A549 (cell line): ENCODE data around the gene NEUROD2.

GRCh38 chr17:39606804-39607360, 838 bp downstream of the NEUROD2 start:
- PRO-cap, result no peak
CAGE:
- cytosol, long polyA plus RNA, result no peak
- long polyA plus RNA, result no peak
- nucleus, long polyA plus RNA, result no peak

DNA sequence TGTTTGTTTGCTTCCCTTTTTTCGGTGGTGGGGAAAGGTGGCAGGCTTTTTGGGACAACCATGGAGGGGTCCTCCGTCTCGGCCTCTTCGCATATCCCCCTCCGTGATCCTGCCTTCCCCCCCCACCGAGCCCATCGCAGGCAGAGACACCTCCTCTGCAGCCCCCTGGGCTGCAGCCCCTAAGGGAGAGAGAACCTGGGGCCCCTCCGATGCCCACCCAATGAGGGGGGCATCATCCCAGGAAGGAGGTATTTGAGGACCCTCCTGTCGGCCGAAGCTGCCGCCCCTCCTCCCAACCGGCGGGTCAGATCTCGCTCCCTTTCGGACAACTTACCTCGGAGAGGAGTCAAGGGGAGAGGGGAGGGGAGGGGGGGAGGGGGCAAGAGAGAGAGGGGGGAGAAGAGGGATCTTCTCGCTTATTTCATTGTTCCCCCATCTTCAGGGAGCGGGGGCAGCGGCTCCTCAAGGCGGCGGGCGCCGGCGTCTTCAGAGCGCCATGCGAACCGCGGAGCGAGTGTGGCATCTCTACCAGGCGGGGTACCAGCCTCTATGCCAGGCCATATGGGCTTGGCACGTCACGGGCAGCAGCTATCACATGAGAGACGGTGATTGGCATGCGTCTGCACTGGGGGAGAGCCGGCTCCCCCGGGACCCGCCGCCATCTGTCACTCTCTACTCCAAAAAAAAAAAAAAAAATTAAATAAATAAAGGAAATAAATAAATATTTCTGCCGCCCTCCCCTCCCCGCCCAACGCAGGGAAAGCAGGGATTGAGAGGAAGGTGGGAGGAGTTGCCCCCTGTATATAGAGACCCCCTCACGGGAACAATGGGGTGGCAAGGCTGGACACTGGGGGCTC, at the start of gene NEUROD2:
Gene NEUROD2, minus strand, starts transcription at position 527 of the 857 bp plus-strand sequence.
- PRO-cap, result no peak
CAGE:
- cytosol, long polyA plus RNA, result no peak
- long polyA plus RNA, result no peak
- nucleus, long polyA plus RNA, result no peak

GRCh38 chr17:39627042-39627876, 507 bp downstream of the PPP1R1B start:
- PRO-cap, result no peak
CAGE:
- cytosol, long polyA plus RNA, result no peak
- long polyA plus RNA, result no peak
- nucleus, long polyA plus RNA, result no peak

GRCh38 chr17:39652826-39653445, 12.2 kb upstream of the TCAP start:
- PRO-cap, result no peak
CAGE:
- cytosol, long polyA plus RNA, result no peak
- long polyA plus RNA, result no peak
- nucleus, long polyA plus RNA, result no peak

- PRO-cap, result no peak
CAGE:
- cytosol, long polyA plus RNA, result no peak
- long polyA plus RNA, result no peak
- nucleus, long polyA plus RNA, result no peak
These were observed 6.6 kb downstream of the PNMT start for GRCh38 chr17:39674753-39675406.

GRCh38 chr17:39695999-39696548, 3.8 kb upstream of the ERBB2 start:
- PRO-cap, result no peak
CAGE:
- cytosol, long polyA plus RNA, result no peak
- long polyA plus RNA, result no peak
- nucleus, long polyA plus RNA, result no peak

DNA sequence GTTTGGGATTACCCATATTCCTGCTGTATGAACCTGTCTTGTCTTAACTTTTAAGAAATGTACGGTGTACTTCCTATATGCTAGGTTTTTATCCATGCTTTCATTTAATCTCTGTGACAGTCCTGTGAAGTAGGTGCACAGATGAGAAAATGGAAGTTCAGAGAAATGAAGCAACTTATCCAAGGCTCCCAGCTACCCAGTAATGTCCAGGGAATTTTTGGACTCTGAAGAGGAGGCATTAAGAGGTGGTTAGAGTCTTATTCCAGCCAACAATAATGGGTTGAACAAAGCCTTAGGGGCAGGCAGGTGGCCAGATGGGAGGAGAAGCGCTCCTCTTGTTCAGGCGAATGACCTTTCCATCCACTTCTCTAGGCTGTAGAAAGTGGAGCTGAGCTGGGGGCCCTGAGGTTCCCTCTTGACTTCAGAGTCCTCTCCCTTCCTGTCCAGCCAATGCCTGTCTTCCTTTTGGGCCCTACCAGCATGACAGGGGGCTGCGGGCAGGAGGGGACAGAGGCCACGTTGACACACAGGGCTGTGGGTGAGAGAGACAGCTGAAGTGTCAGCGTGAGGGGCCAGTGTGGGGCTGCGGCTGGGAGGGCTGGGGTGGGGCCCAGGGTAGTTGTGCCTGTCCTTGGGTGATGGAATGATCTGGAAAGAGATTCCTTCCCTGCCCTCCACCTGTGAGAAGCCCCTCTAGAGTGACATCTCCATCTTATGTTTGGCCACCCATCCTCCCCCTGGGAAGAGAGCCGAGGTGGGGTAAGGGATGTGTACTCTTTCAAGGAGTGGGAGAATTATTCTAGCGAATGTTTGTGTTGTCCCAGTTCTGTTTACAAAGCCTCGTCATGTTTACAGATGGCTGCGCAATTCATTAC, 3.0 kb downstream of the ERBB2 start:
- PRO-cap, result no peak
CAGE:
- cytosol, long polyA plus RNA, result no peak
- long polyA plus RNA, result no peak
- nucleus, long polyA plus RNA, result no peak

DNA sequence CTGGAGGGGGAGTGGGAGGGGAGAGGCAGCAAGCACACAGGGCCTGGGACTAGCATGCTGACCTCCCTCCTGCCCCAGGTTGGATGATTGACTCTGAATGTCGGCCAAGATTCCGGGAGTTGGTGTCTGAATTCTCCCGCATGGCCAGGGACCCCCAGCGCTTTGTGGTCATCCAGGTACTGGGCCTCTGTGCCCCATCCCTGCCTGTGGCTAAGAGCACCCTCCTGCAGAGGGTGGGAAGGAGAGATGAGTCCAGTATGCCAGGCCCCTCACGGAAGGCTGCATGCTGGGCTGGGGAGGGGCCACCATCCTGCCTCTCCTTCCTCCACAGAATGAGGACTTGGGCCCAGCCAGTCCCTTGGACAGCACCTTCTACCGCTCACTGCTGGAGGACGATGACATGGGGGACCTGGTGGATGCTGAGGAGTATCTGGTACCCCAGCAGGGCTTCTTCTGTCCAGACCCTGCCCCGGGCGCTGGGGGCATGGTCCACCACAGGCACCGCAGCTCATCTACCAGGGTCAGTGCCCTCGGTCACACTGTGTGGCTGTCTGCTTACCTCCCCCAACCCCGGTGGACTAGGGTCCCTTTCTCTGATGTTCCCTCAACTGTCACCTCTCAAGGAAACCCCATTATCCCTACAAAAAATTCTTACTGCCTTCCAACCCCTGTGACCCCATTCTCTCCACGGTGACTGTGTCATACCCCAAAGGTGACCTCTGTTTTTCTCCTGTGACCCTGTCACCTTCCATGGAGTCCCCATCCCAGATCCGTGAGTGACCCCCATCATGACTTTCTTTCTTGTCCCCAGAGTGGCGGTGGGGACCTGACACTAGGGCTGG, 3.6 kb downstream of the MIEN1 start:
- PRO-cap, result no peak
CAGE:
- cytosol, long polyA plus RNA, result no peak
- long polyA plus RNA, result no peak
- nucleus, long polyA plus RNA, result no peak

DNA sequence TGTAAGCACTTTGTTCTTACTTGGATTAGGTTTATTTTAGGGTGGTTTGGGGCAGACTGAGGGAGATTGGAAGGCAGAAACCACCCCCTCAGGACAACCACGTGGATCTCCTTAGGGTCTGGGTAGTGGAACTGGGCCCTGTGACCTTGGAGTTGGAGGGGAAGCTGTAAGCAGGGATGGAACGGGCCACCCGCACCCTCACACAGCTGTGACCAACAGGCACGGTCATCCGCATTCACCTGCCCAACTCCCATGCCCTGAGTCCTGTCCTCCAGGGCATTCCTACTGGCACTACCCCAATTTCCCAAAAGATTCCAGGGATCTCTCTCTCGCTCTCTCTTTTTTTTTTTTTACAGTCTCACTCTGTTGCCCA, 15.4 kb downstream of the GRB7 start:
- PRO-cap, result no peak
CAGE:
- cytosol, long polyA plus RNA, result no peak
- long polyA plus RNA, result no peak
- nucleus, long polyA plus RNA, result no peak

GRCh38 chr17:39753799-39754779, 16.4 kb downstream of the GRB7 start:
- PRO-cap, result bidirectional peak, plus-strand start at chr17:39754640, minus-strand start at chr17:39754307
CAGE:
- cytosol, long polyA plus RNA, result no peak
- long polyA plus RNA, result no peak
- nucleus, long polyA plus RNA, result no peak

- PRO-cap, result no peak
CAGE:
- cytosol, long polyA plus RNA, result no peak
- long polyA plus RNA, result no peak
- nucleus, long polyA plus RNA, result no peak
These were observed 38.5 kb downstream of the GRB7 start for GRCh38 chr17:39776165-39776634.

DNA sequence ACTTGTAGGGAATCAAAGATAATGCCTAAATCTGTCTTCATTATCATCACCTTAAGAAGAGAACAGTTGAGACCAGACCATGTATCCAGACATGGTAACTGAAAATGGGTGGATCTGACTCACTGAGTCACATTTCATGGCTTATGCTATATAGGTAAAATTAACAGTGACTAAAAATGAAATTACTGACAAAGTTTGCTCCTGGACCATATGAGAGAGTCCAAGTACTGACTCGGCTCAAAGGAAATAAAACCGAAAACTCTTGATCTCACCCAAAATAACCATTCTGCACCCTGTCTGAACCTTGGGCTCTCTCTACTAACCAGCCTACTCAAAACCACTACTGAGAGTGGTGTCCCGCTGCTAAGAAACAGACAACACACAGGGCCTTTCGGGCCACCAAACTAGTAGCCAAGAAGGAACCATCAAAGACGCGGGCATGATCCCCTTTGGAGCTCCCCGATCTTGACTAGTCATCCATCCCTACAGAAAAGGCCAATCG, 957 bp upstream of the ZPBP2 start:
- PRO-cap, result no peak
CAGE:
- cytosol, long polyA plus RNA, result no peak
- long polyA plus RNA, result no peak
- nucleus, long polyA plus RNA, result no peak

DNA sequence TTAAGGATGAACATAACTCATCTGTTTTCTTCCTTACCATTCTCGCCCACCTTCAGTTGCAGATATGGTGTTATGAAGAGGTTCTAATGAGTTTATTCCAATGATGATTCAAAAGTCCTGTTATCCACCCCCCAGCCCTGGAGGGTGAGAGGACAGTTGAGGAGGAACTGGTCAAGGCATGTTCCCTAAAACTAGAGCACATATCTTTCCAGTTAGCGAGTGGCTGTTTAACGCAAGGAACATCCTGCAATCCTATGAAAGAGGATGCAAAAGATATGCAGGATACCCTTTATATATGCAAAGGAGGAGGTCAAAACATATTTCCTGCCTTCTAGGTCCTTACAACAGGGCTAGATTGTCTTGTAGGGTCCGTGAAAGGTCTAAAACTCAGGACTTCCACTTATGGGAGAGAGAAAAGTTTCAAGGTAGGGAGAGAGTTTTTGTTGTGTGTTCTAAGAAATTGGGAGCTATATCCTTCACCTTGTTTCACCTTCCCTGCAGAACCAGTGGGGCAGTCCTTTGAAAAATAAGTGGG, 1.2 kb upstream of the PSMD3 start:
- PRO-cap, result no peak
CAGE:
- cytosol, long polyA plus RNA, result no peak
- long polyA plus RNA, result no peak
- nucleus, long polyA plus RNA, result no peak

GRCh38 chr17:39992907-39993529, 12.4 kb downstream of the PSMD3 start:
- PRO-cap, result no peak
CAGE:
- cytosol, long polyA plus RNA, result no peak
- long polyA plus RNA, result no peak
- nucleus, long polyA plus RNA, result no peak

DNA sequence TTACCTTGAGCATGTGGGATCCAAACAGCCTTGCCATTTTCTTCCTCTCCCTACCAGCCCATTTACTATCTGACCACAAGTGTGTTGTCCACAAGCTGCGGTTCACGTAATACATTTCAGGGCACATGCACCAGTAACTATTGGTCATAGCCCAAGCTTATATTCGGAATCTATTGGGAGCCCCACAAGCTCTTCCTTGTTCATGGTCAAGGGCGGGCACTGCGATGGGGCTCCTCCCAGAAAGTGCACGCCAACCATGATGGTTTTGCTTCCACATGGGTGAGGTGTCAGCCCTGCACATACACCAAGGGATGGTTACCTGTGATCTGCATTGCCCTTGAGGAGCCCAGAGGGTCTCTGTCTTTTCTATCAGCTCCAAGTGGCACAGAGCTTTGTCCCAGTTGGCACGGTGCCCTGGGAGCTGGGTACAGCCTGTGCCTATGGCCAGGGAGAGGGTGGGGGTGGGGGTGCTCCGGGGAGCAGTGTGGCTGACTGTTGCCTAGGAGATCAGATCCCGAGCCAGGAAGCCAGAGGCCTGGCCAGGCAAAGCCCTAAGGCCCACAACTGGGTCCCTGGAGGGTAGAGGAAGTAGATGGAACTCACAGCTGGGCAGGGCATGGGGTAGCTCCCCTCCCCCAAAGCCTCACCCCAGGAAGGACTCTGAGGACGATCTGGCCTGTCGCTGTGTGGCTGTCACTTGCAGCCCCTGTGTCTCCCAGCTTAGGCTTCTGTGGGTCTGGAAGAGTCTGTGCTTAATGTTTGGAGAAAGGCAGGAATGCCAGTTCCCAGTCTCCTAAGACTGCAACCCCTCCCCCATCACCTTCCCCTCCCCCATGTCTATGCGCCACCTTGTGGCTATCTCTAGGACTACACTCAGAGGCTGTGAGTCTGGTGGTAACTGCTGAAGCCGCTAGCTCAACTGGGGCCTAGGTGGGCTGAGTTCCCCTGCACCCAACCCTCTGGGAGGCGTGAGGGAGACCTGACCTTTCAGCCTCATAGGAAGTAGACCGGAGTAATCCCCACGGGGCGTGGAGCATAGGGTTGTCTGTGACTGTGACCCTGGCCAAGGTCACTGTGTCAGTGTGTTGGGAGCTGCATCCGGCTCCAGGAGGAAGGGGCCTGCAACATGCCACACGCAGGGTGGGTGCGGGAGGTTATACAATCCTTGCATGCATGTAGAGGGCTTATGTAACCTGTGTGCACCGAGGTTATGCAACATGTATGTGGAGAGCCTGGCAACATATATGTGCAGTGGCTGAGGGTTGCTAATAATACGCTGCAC, 12.5 kb downstream of the THRA start:
- PRO-cap, result no peak
CAGE:
- cytosol, long polyA plus RNA, result no peak
- long polyA plus RNA, result no peak
- nucleus, long polyA plus RNA, result no peak

DNA sequence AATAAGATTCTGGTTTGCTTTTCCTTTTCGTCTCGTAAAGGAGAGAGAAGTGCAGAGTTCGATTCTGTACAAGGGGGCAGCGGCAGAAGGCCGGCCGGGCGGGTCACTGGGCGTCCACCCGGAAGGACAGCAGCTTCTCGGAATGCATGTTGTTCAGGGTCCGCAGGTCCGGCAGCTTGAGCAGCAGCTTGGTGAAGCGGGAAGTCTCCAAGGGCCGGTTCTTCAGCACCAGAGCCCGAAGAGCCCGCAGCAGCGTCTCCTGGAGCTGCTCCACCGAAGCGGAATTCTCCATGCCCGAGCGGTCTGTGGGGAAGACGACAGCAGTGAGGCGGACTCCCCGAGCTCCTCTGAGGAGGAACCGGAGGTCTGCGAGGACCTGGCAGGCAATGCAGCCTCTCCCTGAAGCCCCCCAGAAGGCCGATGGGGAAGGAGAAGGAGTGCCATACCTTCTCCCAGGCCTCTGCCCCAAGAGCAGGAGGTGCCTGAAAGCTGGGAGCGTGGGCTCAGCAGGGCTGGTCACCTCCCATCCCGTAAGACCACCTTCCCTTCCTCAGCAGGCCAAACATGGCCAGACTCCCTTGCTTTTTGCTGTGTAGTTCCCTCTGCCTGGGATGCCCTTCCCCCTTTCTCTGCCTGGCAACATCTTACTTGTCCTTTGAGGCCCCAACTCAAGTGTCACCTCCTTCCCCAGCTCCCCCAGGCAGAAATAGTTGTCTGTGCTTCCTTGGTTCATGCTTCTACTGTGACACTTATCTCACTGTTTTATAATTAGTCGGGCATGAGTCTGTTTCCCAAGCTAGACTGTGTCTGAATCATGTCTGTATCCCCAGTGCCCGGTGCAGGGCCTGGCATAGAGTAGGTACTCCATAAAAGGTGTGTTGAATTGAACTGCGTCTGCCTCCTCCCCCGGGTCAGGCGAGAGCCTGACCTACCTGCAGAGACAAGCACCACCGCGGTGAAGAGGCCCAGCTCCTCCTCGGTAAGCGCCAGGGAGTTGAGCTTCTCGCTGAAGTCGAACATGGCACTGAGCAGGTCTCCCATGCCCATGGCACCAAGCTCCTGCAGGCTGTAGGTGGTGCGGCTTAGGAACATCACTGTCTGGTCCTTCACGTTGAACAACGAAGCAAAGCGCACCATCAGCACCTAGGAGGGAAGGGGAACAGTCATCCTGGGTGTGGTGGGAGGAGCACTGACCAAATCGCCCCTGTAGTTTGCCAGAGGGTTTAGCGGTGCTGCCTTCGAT, 7.0 kb downstream of the NR1D1 start:
- PRO-cap, result no peak
CAGE:
- cytosol, long polyA plus RNA, result no peak
- long polyA plus RNA, result no peak
- nucleus, long polyA plus RNA, result no peak

- PRO-cap, result no peak
CAGE:
- cytosol, long polyA plus RNA, result no peak
- long polyA plus RNA, result no peak
- nucleus, long polyA plus RNA, result no peak
These were observed 2.2 kb downstream of the NR1D1 start for GRCh38 chr17:40097881-40098911.

GRCh38 chr17:40123712-40123987, 1.9 kb downstream of the MSL1 start:
- PRO-cap, result no peak
CAGE:
- cytosol, long polyA plus RNA, result no peak
- long polyA plus RNA, result no peak
- nucleus, long polyA plus RNA, result no peak

DNA sequence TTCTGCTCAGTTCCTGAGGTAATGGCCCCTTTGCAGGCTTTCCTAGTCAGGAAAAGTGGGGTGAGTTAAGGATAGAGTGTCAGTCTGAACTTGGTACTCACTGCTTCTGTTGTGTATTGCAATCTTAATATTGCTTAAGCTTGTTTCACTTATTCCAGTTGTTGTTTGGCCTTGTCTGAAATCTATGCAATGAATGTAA, 3.0 kb downstream of the MSL1 start:
- PRO-cap, result no peak
CAGE:
- cytosol, long polyA plus RNA, result no peak
- long polyA plus RNA, result no peak
- nucleus, long polyA plus RNA, result no peak

- PRO-cap, result no peak
CAGE:
- cytosol, long polyA plus RNA, result no peak
- long polyA plus RNA, result no peak
- nucleus, long polyA plus RNA, result no peak
These were observed 3.4 kb downstream of the RAPGEFL1 start for GRCh38 chr17:40180598-40181088.